Renal cortical epithelial cell (primary cell): ENCODE results near the genes TMEM98, SLFN12L and SLFN14.

DNA sequence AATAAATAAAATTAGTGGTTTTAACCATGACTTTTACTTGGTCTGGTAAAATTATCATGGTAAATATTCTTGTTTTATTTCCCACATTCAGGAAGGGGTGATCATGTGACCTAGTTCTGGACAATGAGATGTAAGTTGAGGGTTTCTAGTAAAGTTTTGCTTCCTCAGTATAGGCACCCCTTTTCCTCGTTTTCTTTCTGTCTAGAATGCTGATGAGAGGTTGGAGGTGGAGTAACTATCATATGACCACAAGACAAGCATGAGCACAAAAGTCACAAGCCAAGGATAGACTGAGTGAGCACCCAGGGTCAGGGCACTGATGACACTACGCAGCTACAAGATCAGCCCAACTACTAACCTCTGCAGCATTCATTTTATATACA is 53.9 kb downstream of the MYO1D start:
- RRBS: no CpG with 5 or more reads among the region's 2 CpGs

GRCh38 chr17:32927576-32928935 is at the start of gene TMEM98:
Gene TMEM98 (plus strand): TSS chr17:32928153.
- RRBS: 2% methylated on average over 59 of the region's 114 CpGs

- RRBS: no CpG with 5 or more reads among the region's 7 CpGs
Observed at GRCh38 chr17:34235162-34236211, 19.6 kb upstream of the CCL2 start.

DNA sequence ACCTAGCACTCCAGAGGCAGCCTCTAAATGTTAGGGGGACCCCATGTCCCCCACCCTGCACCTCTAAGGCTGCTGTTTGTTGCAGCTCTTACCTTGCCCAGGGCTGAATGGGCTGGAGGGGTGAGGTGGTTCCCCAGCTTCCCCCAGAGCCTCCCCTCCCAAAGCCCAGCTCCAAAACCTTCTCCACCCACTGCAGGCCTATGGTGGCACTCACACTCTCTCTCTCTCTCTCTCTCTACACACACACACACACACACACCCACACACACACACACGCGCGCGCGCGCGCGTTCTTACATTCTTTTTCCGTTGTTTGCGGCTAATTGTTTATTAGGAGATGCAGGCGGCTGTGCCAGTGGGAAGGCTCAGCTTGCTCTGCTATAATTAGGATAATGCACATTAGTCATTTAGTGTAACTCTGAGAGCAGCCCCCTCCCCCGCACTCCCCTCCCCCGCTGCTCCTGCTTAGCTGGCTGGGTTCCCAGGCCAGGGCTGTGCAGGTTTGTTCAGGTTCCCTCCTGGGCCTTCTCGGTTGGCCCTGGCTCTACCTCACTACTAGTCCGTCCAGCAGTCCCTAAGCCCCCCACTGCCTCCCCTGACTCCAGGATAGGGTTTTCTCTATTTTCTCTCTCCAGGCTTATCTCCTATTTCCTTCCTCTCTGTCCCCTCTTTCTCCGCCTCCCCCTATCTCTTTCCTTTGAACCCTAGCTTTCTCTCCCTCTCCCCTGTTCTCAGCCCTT is 33.7 kb downstream of the TMEM132E start:
- RRBS: no CpG with 5 or more reads among the region's 16 CpGs

GRCh38 chr17:34981076-34981435 is 744 bp downstream of the LIG3 start:
- RRBS: no CpG with 5 or more reads among the region's 16 CpGs

GRCh38 chr17:34989219-34989840 is 9.0 kb downstream of the LIG3 start:
- RRBS: 95% methylated on average over 2 of the region's 11 CpGs

DNA sequence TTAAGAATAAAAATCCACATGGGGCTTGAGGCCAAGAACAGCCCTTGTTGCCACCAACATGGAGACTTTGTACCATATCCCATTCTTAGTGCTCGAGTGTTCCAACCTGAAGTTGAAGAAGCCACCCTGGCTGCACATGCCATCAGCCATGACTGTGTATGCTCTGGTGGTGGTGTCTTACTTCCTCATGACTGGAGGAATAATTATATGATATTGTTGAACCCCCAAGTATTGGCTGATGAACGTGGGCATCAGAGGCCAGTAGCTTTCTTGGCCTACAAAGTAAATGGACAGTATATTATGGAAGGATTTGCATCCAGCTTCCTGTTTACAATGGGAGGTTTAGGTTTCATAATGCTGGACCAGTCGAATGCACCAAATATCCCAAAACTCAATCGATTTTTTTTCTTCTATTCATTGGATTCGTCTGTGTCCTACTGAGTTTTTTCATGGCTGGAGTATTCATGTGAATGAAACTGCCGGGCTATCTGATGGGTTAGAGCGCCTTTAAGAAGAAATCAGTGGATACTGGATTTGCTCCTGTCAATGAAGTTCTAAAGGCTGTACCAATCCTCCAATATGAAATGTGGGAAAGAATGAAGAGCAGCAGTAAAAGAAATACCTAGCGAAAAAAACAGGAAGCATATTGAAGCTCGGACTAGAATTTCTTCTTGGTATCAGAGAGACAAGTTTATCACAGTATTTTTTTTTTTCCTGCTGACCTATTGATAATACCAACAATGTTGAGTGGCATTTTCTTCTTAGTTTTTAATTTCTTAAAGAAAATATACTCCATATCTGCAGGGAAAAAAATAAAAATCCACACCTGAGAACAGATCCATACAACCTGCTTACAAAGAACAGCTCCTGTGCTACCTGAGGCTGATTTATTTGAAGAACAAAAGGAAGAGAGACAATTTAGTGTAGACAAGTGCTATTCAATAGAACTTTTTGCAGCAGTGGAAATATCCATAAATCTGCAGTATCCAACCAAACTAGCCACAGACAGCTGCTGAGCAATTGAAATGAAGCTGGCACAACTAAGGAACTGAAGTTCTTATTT is 25.3 kb downstream of the LIG3 start:
- RRBS: no CpG with 5 or more reads among the region's 9 CpGs

GRCh38 chr17:35044693-35045358 is 18.7 kb downstream of the RFFL start:
- RRBS: no CpG with 5 or more reads among the region's 4 CpGs

DNA sequence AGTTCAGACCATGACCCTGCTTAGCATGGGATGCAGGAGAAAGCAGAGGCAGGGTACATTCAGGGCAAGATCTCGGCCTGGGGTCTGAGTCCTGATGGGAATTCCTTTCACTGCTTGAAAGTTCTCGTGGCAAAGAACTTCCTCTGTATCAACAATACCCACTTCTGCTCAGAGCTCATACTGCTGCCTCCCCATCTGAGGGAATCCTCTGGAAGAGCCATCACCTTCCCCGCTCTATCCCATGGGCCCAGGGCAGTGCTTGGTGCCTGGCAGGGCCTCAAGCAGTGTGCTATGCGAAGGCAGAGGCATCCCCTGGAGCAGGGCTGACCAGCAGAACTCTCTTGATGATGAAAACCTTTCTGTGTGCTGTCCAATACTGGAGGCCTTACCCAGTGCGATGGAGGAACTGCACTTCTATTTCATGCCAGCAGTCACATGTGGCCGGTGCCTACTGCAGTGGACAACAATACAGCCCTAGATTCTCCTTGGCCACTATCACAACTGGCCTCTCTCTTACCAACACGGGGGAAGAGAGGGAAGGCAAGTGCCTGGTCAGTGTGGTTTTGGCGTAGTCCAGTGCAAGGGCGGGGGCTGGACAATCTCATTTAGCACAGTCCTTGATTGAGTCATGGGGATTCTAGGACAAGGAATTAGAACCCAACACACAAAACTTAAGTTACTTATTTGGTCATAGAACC is 10.1 kb downstream of the FNDC8 start:
- RRBS: no CpG with 5 or more reads among the region's 9 CpGs

GRCh38 chr17:35161200-35161845 is 13.7 kb downstream of the UNC45B start:
- RRBS: no CpG with 5 or more reads among the region's 5 CpGs

DNA sequence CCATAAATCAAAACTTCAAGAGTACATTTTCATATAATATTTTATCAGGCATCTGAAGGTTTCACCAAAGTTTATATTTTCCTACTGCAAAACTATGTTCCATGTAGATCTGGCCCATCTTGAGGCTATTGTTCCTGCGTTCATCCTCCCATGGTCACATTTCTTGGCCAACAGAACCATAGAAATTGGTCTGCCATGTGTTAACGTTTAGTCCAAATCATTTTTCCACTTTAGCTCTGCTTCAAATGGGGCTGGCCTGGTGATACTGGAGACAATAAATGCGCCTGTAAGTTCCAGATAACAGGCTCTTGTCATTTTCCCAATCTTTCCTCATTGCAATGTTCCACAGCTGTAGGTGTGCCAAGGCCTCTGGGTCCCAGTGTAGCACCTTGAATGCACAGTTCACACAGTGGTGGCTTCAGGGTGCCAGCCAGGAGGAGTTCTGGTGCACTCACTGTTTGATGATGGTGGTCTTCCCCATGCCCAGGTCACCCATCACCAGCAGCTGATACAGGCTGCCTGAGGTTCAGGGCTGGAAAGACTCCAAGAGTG is 21.6 kb upstream of the SLFN13 start:
- RRBS: no CpG with 5 or more reads among the region's 3 CpGs

DNA sequence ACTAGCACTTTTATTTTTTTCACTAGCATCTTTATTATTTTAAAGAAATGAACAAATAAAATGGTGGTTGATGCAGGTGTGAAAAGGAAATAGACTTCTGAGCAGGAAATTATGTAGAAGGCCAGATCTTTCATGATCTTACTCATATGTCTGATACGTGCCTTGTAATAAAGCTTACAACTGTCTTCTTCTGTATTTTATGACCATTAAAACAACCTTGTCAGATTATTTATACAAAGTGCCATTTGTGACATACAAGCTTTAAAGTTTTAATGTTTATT is 6.3 kb downstream of the SLFN12L start:
- RRBS: no CpG with 5 or more reads among the region's 1 CpG

- RRBS: no CpG with 5 or more reads among the region's 2 CpGs
Observed at GRCh38 chr17:35537525-35537936, at the start of gene SLFN12L. Gene SLFN12L (minus strand): TSS chr17:35537678.

- RRBS: no CpG with 5 or more reads among the region's 3 CpGs
Observed at GRCh38 chr17:35560746-35561287, at the start of gene SLFN14. Gene SLFN14 (minus strand): TSS chr17:35560819.

GRCh38 chr17:35607399-35608079 is 20.4 kb downstream of the AP2B1 start:
- RRBS: no CpG with 5 or more reads among the region's 3 CpGs

DNA sequence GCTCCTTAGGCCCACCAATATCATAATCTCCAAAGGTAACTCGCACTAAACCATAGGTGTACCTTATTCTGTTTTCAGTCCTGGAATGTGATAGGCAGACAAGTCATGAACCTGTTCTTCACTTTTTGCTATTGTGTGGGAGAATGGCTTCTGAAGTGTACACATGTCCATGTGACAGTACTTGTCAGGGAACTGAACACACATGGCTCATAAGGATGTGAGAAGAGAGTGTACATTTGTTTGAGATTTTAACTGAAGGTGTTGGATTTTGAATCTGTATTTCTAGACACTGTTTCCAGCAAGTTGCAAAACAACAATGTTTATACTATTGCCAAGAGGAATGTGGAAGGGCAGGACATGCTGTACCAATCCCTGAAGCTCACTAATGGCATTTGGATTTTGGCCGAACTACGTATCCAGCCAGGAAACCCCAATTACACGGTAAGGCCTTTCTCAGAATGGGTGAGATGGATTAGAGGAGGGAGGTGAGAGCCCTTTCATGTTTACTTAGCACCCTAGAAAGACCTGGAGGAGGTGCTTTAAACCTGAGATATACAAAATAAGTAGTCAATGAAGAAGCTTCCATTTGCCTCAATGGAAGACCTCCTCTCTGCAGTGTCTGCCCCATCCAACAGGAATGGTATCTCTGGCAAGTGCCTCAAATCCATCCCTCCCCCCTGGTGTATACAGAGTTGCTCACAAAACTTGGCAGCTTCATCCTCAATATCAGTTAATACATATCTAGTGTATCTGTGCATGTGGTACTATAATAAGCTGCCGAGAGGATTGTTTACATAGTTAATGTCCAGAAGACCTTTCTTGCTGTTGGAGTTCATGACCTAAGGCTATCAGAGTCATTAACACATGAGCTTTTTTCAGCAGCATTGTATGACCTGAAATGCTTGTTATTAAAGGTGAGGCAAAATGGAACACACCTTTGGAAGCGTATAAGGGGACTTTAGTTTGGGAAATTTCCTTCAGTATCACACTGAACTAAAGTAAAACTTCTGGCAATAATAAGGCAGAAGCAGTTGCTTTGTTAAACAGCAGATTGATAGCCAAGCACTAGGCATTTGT is 14.2 kb upstream of the RASL10B start:
- RRBS: no CpG with 5 or more reads among the region's 6 CpGs

DNA sequence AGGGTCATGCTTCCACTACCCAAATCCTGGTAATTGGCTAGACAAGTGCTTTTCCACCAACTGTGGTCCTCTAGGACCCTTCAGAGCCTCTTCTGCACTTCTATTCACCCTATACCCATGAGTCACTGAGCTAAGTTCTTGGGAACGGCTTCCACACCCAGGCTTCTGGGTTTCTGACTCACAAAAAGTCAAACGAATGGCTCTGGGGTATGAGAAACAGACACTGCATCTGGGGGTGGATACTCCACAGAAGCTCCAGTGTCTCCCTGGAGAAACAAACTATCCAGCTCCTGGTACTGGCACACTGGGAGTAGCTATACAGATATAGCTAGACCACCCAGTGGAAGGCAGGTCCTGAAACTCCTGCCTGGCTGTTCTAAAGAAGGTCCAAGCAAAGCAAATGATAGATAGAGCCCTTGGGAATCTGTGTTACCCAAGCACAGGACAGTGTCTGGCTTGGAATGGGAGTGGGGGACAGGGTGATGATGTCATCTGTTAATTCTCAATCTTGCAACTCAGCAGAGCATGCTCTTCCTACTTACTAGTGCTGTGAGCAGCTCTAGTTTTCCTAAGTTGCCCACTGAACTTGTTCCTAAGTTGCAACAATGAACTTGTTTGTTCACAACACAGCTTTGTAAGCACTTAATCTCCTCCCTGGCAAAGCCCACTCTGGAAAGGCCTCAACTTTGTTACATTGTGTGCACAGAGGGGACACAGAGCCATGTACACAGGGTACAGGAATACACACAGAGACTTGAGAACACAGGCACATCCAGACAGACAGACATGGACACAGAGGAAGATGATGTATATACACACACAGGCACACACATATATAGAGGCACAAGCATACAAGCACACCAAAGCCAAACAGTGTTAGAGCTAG is 6.8 kb downstream of the MMP28 start:
- RRBS: no CpG with 5 or more reads among the region's 2 CpGs

GRCh38 chr17:35890781-35891316 is 10.7 kb upstream of the CCL5 start:
- RRBS: no CpG with 5 or more reads among the region's 4 CpGs

DNA sequence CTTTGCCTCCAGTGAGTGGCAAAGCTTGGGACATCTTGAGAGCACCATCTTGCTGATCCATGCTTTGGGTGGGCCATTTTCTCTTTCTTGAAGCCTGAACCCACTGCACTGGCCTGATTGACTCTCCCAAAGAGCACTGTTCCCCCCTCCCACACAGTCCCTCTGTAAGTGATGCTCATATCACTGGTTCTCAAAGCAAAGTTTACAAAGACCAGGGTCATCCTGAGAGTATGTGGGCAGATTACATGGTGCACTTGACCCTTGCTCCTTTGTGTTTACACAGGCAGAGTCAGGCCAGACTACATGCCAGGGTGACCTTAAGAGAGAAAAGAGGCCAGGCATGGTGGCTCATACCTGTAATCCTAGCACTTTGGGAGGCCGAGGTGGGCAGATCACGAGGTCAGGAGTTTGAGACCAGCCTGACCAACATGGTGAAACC is 1.4 kb downstream of the CCL16 start:
- RRBS: no CpG with 5 or more reads among the region's 2 CpGs